Peripheral blood mononuclear cell (primary cell): ENCODE measurements around a stretch of chr20.

- PRO-cap, 8 experiments = no peak in any of the 8 experiments
Measured at GRCh38 chr20:58054508-58055070, 96.1 kb upstream of the C20orf85 start.

GRCh38 chr20:58074600-58075124, 76.0 kb upstream of the C20orf85 start:
- PRO-cap, 8 experiments = no peak in any of the 8 experiments

DNA sequence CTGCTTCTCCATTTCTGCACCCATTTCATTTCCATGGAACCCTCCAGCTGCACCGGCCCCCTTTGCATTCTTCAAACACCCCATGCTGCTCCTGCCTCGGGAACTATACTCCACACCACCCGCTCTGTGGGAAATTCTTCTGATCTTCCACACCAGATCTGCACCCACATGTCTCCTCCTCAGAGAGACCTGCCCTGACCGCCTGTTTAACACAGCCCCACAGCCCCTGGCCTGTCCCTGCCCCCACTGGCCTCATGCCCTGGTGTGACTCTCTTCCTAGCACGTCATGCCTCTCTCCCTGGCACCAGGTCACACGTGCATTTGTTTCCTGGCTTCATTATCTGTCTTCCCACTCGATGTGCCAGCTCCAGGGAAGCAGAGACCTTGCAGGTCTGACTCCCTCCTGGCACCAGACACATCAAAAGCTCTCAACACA, 1.8 kb upstream of the C20orf85 start:
- PRO-cap, 8 experiments = no peak in any of the 8 experiments

DNA sequence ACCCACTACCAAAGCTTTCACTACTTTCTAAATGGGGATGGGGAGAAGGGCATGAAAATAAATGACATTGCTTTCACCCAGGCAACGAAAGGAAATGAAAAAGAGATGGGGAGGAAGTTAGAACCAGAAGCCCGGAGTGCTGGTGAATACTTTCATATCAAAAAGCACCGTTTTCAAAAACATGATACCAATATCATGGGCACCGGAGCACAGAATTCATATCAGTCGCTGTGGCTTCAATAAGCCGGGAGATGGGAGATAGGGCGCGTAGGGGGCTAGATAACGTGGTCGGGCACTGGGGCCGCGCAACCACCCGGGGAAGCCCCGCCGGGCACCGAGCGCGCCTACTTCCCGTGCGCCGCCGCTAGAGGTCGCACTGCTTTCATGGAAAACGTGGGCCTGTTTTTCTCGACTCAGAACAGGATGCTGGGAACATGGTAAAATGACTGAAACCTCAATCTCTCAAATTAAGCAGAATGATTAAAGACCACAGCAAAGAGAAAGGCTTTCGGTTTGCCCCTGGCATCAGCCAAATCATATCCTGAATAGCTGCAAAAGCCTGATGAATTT, 8.5 kb upstream of the ANKRD60 start:
- PRO-cap, 8 experiments = no peak in any of the 8 experiments

DNA sequence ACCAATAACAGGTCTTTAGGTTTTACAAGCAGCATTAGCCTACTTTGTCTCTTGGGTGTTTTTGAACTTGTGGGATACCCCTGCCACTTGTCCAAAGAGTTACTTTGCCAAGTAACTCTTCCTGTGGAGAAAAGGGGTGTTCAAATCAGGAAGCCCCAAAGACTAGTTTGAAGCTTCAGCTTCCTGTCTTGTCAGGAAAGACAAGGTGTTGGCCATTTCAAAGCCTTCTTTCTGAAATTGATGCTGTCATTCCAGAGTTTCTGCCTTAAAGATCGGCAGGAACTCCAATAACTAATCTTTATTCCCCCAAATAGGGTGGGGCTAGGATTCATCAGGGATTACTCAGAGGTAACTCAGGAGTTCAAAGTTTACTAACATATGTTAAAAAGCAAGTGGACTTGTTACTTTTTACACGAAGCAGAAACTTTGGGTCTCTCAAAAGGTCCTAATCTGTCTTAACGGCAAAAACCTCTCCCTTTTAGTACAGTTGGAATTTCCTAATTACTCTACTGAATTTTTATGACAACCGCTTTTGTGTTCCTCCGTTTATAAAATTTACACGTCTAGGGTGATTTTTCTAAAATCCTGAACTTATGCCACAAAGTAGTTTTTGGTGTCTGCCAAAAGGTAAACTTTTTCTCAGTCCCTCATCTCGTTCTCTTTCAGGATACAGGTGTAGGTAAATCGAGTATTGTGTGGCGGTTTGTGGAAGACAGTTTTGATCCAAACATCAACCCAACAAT, 1.0 kb downstream of the RAB22A start:
- PRO-cap, 8 experiments = no peak in any of the 8 experiments

- PRO-cap, 8 experiments = peak in 8 of 8 experiments; most common minus-strand start chr20:58389000 (in 6)
Measured at GRCh38 chr20:58388801-58389044, 306 bp upstream of the VAPB start.

DNA sequence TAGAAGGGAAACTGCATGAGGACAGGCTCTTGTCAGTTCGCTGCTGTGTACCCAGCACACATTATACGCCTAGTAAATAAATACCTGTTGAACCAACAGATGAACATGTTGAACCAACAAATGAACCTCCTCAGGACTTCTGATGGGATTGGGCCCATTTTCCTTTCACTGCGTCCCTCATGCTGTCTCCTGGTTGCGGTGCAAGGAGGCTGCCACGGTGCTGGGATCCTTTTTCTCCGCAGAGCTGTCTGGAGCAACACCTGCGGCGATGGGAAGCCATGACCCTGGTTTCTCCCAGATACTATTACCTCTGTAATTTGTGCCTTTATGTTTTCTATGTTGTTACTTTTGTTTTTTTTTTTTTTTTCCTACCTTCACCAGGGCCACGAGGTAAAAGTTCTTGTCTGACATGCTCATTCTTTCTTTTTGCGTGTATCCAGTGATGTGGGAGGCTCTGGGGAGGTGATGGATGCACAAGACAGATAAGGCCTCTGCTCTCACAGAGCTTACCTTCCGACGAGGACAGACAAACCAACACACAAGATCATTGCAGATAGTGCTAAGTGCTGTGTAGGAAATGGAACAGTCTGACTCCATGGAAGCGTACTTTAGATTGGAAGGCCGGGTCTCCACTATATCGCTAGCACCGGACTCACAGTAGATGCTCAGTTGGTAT, 1.1 kb downstream of the VAPB start:
- PRO-cap, 8 experiments = peak in 1 of 8 experiments; most common plus-strand start position 137 of the sequence (in 1)

DNA sequence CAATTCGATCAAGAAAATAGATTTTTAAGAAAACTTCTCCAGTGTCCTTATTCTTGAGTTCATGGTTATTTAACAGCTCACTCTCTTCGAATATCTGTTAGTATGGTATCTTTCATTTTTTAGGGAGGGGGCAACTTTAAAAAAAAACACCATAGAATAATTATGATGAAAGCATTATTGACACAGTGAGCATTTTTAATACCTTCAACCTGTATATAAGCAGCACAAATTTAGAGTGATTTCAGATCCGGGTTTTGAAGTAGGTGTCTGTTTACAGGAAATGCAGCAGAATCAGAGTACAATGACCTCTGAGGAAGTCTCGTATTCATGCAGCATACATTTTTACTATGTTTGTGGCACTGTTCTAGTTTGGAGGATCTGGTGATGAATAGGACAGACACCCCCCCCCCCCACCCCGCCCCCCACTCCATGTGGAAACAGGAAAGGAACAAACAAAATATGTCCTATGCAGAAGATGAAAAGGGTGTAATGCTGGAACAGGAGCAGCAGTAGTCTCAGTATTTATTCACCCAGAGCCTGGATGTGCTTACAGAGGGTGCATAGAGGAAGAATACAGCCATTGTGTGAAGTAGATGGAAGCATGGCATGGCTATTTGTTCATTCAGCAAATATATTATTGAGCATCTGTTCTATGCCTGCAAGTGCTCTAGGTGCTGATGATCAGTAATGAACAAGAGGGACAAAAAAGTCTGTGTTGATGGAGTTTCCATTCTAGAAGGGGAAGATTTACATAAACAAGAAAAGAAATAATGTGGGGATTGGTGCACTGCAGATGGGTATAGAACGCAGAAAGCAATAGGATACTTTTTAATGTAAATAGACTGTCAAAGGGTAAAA, 19.7 kb downstream of the VAPB start:
- PRO-cap, 8 experiments = peak in 2 of 8 experiments; most common plus-strand start position 244 of the sequence (in 2)

DNA sequence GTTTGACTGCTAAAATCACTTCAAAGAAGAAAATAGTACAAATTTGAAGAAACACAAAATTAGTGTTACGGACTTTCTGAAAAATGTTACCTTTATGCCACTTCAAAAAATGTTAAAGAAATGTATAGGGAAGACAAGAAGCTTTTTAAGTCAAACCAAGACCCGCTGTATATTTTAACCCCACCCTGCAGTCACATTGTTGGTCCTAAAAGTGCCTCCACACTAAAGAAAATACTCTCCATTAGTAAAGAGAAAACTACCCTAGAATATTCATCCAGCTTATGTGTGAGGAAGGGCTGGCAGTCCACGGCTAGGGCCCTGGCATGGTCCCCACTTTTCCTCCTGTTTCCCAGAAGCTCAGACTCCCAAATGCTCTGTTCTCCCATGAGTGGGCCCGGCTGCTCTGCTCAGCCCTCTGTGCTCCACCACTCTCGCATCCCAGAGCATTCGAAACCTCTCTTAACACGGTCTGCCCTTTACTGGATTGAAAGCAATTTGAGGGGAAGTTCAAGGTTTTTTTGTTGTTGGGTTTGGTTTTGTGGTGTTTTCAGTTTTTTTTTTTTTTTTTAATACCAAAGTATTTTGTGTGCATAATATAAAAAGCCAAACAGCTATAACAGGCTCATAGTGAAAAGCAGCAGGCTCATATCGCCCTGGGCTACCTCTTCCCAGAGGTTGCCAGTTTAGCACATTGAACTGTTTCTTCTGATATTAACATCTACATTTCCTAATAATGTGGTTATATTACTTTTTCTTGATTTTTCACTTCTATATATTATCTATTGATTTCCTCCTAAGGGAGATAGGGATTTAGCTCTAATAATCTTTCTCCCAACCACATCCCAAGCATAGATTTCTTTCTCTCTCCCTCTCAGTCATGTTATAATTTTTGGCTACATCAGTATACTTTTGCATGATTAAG, 61.7 kb downstream of the APCDD1L start:
- PRO-cap, 8 experiments = no peak in any of the 8 experiments

DNA sequence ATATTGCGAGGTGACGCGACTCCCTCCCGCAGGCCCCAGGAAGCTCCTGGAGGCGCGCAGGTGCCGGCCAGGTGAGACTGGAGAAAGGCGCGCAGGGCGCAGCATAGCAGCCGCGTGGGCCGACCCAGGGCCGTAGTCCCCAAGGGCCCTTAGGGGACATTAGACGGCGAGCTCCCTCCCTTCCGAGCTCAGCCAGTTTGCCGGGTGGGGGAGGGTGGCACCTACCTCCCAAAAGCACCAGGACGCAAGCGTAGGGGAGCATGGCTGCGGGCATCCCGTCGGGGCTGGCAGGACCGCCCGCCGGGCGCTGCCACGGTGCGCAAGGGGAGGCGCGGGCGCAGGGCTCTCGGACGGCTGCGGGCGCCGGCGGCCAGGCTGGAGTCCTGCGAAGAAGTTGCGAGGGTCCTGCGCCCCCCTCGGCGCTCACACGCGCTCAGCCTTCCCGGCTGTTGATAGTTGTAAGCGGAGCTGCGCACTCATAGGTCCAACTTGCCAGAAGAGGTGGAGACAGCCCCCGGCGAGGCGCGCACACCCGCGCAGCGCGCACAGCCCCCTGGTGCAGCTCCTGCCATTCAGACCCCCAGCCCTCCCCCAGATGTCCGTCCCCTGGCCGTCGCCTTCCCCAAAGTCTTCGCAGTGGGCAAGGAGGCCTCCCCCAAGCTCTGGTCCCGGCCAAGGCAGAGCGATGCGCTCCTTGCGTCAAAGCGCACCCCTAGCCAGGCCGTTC, 602 bp downstream of the APCDD1L start:
- PRO-cap, 8 experiments = no peak in any of the 8 experiments

DNA sequence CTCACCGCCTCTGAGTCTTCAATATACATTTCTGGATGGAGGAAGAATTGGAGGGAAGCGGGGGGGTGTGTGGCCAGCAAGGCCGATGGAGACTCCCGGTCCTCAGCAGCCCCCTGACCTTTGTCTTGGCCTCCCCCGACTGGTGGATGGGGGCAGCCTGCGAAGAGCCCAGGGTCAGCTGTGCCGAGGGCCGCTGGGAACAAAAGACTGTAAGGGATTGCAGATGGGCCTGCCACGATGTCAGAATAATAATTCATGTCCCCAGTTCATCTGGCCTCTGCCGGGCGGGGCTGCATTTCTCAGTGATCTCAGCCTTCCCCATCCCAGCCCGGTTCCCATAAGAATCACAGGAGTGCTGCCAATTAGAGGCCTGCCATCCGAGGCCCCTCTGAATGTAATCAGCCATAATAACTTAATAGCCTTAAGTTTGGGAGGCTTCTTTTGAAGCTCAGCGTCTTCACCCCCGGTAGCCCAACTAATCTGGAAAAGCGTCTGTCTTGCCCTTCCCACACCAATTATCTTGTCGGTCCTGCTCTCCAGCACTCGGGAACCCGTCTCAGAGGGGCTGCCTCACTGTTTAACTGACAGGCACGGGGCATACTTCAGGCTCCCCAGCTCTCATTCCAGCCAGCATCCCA, 54.1 kb upstream of the STX16 start:
- PRO-cap, 8 experiments = no peak in any of the 8 experiments

GRCh38 chr20:58622808-58623162, 28.3 kb upstream of the STX16 start:
- PRO-cap, 8 experiments = no peak in any of the 8 experiments

- PRO-cap, 8 experiments = peak in 1 of 8 experiments; most common plus-strand start chr20:58627737 (in 1); most common minus-strand start chr20:58627504 (in 1)
Measured at GRCh38 chr20:58627351-58627987, 23.6 kb upstream of the STX16 start.

GRCh38 chr20:58651451-58651763, 324 bp downstream of the STX16 start:
- PRO-cap, 8 experiments = peak in 4 of 8 experiments; most common plus-strand start chr20:58651700 (in 4); most common minus-strand start chr20:58651489 (in 1)

DNA sequence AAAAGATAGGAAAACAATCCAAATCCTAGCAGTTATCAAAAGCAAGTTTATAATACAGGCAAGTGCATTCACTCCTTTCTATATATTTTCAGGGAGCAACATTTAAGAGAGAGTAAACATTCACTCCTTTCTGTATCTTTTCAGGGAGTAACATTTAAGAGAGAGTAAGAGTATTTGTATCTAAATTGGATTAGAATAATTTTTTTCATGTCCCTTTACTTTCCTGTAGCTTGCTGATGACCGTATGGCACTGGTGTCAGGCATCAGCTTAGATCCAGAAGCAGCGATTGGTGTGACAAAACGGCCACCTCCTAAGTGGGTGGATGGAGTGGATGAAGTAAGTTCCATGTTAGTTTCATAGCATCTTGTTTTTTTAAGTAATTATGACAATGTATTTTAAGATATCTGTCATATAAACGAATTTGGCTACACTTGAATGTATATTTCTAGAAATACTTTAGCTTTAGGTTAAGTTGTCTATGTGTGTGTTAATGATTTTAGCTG, 16.2 kb downstream of the STX16 start:
- PRO-cap, 8 experiments = no peak in any of the 8 experiments

- PRO-cap, 8 experiments = peak in 6 of 8 experiments; most common plus-strand start chr20:58692034 (in 2); most common minus-strand start chr20:58692251 (in 2)
Measured at GRCh38 chr20:58691555-58692417, 814 bp upstream of the NPEPL1 start.

- PRO-cap, 8 experiments = peak in 3 of 8 experiments; most common plus-strand start chr20:58895088 (in 3)
Measured at GRCh38 chr20:58894556-58895294, 3.5 kb downstream of the GNAS start.

DNA sequence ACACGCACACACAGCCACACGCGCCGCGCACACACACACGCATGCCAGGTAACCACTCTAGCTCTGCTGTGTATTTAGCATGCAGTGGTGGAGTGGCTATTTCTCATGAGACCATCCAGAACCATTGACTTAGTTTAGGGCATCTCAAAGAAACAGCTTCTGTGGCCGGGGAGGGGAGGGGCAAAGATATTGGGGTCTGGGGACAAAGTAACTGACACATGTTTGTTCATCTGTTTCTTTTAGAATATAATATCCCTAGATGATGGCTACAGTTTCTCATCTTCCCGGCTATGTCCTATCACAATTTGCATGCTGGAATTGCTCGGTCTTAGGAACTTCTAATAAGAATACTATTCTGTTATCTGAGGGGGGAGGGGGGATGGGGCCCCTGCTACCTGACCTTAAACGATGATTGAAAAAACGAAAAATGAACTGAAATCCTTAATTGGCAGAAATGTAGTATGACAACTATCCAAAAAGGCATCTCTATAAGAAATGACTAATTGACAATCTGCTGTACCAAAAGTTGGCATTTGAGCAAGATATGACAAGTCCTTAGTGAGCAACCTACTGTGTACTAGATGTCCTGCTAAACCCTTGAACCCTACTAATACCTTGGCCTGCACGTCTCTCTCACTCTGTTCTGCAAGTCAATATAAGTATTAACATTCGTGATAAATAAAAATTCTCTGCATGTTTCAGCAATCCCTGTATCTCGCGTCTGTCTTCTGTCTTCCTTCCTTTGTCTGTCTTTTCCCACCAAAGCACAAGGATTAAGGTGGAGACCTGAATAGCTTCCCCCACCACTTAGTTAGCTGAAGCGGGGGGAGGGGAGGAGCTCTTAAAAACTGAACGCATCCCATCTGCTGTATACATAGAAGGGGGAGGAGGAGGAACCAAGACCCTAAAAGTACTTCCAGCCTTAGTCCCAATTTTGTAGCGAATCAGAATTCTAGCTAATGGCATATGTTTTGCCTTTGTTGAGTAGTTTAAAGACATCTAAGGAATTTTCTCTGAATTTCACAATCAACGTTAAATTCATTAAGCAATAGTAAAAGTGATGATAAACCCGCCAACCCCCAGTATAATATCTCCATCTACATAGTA, 8.8 kb downstream of the GNAS start:
- PRO-cap, 8 experiments = peak in 5 of 8 experiments; most common plus-strand start position 817 of the sequence (in 4)

DNA sequence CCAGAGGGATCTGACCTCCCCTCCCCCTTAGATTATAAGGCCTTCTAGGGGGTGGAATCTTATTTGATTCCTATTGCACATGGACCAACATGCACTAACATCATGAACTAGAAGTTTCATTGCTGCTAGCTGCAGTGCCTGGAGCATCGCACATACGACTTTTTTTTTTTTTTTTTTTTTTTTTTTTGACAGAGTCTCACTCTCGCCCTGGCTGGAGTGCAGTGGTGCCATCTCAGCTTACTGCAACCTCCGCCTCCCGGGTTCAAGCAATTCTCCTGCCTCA, 11.3 kb downstream of the GNAS start:
- PRO-cap, 8 experiments = peak in 4 of 8 experiments; most common plus-strand start position 192 of the sequence (in 3)

GRCh38 chr20:58905207-58905630, 14.0 kb downstream of the GNAS start:
- PRO-cap, 8 experiments = no peak in any of the 8 experiments